Right lobe of liver (tissue), 4 donors: ENCODE data around the genes ZNF611, ERVV-2, ZNF677 and LILRA5.

- PRO-cap, 4 experiments, result no peak in any of the 4 experiments
- RAMPAGE, long total RNA, 2 experiments, result no peak in any of the 2 experiments
Measured at GRCh38 chr19:52715638-52716276, 19.1 kb downstream of the ZNF611 start.

- PRO-cap, 4 experiments, result peak in 4 of 4 experiments; most common plus-strand start chr19:52735164 (in 2); most common minus-strand start chr19:52735044 (in 4)
- RAMPAGE, long total RNA, 2 experiments, result no peak in any of the 2 experiments
Measured at GRCh38 chr19:52734915-52735329, at the start of gene ZNF611. TSS of gene ZNF611 (minus strand) at chr19:52735044.

DNA sequence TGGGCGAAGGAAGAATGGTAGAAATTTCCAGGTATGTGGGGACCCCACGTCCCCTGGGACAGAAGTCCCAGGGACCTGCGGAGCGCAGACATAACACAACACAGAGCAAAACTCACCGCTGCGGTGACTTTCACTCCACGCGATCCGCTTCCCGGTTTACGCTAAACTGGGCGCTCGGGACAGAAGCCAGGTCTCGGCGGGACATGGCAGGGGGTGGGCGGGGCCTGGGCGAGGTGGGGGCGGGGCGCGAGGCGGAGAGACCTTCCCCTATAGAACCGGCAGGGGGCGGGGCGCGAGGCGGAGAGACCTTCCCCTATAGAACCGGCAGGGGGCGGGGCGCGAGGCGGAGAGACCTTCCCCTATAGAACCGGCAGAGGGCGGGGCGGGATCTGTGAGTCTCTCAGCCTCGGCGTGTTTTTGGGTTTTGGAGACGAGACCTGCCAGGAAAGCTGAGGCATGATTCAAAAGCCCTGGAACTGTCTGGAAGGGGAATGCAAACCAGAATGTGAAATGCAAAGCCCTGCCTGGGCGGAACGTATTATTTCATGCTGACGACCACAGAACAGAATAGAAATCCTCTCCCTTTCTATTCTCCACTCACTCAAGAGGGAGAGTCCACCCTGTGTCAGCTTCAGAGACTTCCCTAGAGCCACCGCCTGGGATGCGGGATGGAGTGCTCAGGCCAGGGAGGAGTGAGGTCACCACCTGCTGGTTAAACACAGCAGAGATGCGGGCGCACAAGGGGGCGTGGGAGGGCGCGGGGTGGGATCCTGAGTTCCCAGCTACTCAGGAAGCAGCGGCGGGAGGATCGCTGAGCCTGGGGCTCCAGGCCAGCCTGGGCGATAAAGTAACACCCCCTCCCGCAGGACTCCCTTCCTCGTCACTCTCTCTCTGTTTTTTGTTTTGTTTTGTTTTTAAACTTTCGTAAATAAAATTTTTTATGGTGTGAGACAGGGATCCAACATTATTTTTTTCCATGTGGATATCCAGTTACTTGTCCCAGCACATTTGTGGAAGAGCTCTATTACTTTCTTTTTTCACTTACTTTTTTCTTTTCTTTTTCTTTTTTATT is 20.0 kb upstream of the ERVV-1 start:
- PRO-cap, 4 experiments, result peak in 4 of 4 experiments; most common minus-strand start position 158 of the sequence (in 4)
- RAMPAGE, long total RNA, 2 experiments, result start-site peak on the minus strand in 1 of 2 experiments, centred at position 192 of the sequence, 8 reads per replicate

DNA sequence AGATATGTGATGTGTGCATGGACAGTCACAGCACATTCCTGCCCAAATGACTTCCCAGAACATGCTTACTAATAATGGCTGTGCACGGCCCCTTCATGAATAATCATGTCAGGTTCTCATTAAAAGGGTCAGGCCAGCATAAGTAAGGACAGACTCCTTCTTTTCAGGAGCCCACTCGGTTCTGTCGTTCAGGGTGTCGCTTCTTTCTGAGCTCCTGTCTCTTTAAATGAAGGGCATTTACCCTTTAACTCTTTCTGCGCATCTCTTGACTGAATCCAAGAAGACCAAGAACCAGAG is at the start of gene ERVV-2:
ERVV-2 (plus strand) TSS at position 151 of the 297 bp plus-strand sequence.
- PRO-cap, 4 experiments, result no peak in any of the 4 experiments
- RAMPAGE, long total RNA, 2 experiments, result no peak in any of the 2 experiments

DNA sequence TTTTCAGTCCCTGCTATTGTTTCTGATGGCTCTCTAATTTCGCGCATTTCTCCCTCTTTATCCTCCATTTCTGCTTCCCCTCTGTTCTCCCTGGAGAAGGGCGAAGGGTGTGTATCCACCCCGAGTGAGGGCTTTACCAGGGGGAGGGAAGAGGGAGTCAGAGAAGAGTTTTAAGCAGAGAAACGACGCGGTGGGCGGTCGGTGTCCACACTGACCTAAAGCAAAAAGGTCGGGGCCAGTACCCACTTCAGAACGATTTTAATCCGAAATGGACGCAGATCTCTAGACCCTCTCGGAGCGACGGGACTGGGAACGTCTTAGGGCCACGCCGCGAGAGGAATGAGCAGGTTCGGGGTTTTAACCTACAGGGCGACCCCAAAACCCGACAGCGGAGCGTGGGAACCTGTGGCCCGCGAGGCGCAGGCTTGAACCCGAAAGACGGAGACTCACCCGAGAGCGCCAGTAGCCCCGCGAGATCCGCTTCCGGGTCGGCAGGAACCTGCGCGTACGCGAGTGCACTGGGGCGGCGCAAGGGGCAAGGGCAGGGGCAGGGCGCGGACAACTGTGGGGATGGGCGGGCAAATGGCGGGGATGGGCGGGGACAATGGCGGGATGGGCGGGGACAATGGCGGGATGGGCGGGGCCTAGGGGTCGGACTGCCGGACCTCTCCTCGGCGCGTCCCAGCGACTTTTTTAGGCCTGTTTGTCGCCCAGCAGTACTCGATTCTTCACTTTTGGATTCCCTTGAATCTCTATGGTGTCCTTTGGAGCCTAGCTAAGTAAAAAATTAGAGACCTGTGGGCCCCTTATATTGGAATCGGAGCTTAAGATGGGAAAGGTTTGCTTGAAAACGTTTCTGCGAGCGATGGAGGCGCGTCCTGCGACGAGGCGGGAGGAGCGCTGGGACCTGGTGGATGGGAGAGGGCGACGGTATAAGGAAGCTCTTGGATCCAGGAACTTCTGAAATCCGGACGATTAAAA is at the start of gene ZNF677:
ZNF677 (minus strand) TSS at position 490 of the 981 bp plus-strand sequence.
- PRO-cap, 4 experiments, result peak in 4 of 4 experiments; most common plus-strand start position 625 of the sequence (in 4); most common minus-strand start position 427 of the sequence (in 2)
- RAMPAGE, long total RNA, 2 experiments, result start-site peak on the minus strand in 1 of 2 experiments, centred at position 480 of the sequence, 5 reads per replicate

- PRO-cap, 4 experiments, result no peak in any of the 4 experiments
- RAMPAGE, long total RNA, 2 experiments, result no peak in any of the 2 experiments
Measured at GRCh38 chr19:53432131-53433008, 586 bp downstream of the ZNF761 start.

- PRO-cap, 4 experiments, result no peak in any of the 4 experiments
- RAMPAGE, long total RNA, 2 experiments, result no peak in any of the 2 experiments
Measured at GRCh38 chr19:53498089-53498765, 30.7 kb downstream of the ZNF813 start.

DNA sequence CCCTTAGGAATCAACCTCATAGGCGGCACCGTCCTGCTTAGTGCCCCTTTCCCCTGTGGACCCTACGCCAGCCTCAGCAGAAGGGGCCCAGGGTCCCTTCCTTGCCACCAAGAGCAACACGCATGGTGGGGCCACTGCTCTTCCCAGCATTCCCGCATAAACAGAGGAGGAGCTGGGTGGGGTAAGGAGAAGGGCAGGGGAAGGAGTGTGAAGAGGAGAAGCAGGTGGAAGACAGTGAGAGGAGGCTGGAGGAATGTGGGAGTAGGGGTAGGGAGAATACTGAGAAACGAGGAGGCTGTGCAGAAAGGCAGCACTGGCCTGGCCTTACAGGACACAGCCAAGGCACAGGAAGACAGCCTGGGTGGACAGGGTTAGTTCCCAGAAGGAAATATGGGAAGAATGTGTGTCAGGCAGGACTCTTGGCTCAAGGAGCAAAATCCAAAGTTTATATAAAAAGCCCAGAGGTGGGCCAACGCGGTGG is 44.0 kb downstream of the ZNF331 start:
- PRO-cap, 4 experiments, result no peak in any of the 4 experiments
- RAMPAGE, long total RNA, 2 experiments, result no peak in any of the 2 experiments

DNA sequence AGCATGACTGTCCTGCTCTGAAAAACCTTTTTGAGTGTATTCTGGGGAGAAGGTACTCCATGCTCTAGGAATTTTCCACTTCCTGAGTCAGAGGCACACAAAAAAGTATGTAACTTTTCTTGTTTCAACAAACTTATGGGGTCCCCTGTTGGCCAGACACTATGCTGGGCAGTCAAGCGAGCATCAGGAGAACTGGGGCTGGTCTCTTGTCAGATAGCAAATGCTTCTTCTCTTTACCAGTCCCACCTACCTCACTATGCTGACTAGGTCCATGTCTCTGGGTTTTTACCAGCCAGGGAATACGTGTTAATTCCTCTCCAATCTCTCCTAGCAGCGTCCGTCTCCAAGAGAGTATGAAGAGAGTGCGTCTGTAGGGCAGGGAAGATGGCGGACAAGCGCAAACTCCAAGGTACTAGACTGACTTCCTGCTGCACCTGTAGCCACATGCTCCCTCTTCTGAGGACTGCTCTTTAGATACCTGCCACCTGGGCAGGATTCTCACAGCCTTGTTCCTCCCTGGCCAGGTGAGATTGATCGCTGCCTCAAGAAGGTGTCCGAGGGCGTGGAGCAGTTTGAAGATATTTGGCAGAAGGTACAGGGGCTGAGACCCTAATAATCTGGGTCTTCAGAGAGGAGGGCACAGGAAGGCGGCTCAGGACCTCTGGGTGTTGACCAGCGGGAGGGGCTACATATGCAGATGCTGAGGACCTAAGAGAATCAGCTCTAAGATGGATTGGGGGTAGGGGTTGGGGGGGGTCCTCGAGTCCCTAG is 5.2 kb downstream of the CNOT3 start:
- PRO-cap, 4 experiments, result no peak in any of the 4 experiments
- RAMPAGE, long total RNA, 2 experiments, result no peak in any of the 2 experiments

DNA sequence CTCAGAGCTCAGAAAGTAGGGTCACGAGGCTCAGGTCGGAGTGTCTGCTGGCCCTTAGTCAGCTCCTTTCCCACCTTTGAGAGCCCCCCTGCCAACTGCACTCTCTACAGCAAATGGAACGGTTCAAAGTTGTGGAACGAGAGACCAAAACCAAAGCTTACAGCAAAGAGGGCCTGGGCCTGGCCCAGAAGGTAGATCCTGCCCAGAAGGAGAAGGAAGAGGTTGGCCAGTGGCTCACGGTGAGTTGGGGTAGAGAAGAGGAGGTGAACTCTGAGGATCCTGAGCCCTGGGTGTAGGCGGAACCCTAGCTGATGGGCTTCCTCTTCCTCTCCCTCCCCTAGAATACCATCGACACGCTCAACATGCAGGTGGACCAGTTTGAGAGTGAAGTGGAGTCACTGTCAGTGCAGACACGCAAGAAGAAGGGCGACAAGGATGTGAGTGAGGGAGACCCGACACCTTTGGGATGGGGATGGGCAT is 6.4 kb downstream of the CNOT3 start:
- PRO-cap, 4 experiments, result no peak in any of the 4 experiments
- RAMPAGE, long total RNA, 2 experiments, result no peak in any of the 2 experiments

DNA sequence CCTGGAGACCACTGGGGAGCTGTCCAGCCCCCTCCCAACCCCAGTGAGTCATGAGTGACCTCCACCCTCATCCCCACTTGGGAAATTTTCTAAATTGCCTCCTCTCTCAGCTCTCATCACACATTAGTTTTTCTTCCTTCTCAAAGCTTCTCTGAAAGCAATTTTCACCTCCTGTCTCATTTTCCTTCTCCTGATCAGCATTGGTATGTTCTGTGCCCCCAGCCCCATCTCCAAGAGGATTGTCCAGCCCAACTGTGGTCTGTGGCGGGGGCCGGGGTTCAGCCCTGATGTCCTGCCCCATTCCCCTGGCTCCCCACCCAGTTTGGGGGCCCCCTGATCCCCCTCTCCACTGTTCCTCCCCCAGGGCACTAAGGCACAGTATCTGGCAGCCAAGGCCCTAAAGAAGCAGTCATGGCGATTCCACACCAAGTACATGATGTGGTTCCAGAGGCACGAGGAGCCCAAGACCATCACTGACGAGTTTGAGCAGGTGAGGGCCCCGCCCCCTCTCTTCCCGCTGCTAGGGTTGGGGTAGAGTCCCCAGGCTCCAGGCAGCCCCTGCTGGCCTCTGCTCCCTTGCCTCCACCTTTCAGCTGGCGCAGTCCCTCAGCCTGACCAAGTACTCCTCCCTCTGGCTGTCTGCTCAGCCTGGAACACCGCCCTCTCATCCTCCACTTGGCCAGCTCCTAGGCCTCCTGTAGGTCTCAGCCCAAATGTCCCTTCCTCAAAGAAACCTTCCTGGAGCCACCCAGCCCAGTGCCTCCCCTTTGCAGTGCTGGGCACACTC is 6.0 kb downstream of the LENG1 start:
- PRO-cap, 4 experiments, result peak in 3 of 4 experiments; most common plus-strand start position 479 of the sequence (in 3); most common minus-strand start position 233 of the sequence (in 1)
- RAMPAGE, long total RNA, 2 experiments, result no peak in any of the 2 experiments

- PRO-cap, 4 experiments, result no peak in any of the 4 experiments
- RAMPAGE, long total RNA, 2 experiments, result no peak in any of the 2 experiments
Measured at GRCh38 chr19:54158546-54159233, 831 bp downstream of the LENG1 start.

DNA sequence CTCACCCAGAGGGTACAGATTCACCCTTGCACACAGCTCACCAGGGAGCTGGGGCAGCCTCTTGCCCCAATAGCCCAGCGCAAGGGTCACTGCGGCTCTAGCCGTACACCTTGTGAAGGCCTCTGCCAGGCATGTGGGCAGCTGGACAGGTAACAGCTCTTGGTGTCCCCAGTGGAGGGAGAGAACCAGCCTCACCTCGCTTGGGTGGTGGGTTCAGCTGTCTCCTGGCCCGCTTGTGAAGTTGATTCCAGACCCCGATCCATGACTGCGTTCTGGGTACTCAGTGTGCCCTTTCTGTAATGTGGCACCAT is 5.9 kb downstream of the RPS9 start:
- PRO-cap, 4 experiments, result no peak in any of the 4 experiments
- RAMPAGE, long total RNA, 2 experiments, result no peak in any of the 2 experiments

DNA sequence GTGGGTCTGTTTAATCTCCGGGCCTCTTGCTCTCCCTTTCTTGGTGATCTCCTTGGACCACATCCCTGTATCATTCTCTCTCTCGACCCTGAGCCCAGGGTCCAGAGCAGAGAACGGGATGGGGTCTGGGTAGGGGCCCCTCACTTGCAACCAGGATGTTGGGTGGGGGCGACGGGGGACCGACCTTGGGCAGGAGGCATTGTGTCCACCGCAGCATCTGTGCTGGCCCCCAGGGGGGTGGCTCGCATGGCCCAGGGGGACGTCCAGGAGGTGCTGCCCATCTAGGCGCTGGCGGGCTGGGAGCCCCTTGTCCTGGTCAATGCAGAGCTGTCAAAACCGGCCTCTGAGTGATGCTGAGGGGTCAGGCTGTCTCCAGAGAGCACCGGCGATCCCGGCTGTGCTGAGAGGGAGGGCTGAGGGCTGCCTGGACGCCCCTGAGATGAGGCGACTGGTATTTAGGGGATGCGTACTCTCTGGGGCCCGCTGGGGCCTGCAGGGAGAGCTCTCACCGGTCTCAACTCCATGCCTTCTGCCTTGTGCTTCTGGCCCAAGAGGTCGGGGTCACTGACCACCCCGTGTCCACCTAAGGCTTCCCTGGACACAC is 8.4 kb downstream of the RPS9 start:
- PRO-cap, 4 experiments, result peak in 1 of 4 experiments; most common plus-strand start position 152 of the sequence (in 1)
- RAMPAGE, long total RNA, 2 experiments, result no peak in any of the 2 experiments

DNA sequence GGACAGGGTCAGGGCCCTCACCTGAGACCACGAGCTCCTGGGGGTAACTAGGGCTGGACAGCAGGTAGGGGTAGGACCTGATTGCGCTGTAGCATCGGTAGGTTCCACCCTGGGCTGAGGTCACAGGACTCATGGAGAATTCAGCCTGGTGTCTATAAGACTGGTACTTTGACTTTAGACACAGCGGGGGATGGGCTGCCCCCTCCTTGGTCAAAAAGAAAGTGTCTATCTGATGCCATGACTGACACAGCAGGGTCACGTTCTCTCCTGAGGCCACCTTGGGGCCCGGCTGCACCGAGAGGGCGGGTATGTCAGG is 2.4 kb downstream of the LILRB5 start:
- PRO-cap, 4 experiments, result no peak in any of the 4 experiments
- RAMPAGE, long total RNA, 2 experiments, result no peak in any of the 2 experiments

GRCh38 chr19:54285243-54286043 is 4.5 kb upstream of the LILRB2 start:
- PRO-cap, 4 experiments, result no peak in any of the 4 experiments
- RAMPAGE, long total RNA, 2 experiments, result no peak in any of the 2 experiments

DNA sequence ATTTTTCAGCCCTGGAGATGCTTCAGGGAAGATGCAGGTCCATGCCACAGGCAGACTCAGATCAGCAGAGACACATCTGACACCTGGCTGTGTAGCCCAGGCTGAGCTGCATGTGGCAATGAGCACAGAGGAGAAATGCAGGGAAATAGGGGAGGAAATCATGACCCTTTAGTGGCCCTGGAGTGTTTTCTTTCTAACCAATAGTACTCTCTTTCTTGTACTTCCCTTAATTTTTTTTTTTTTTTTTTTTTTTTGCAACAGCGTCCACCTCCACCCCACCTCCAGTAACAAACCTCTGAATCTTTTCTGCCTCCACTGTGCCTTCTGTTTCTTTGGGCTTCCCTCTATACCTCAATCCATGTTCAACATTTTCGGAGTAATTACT is at the start of gene LILRA5:
LILRA5 (minus strand) TSS at position 139 of the 385 bp plus-strand sequence.
- PRO-cap, 4 experiments, result peak in 3 of 4 experiments; most common minus-strand start position 120 of the sequence (in 2)
- RAMPAGE, long total RNA, 2 experiments, result start-site peak on the minus strand in 2 of 2 experiments, centred at positions 123 to 137 of the sequence, 20 to 25 reads per replicate

DNA sequence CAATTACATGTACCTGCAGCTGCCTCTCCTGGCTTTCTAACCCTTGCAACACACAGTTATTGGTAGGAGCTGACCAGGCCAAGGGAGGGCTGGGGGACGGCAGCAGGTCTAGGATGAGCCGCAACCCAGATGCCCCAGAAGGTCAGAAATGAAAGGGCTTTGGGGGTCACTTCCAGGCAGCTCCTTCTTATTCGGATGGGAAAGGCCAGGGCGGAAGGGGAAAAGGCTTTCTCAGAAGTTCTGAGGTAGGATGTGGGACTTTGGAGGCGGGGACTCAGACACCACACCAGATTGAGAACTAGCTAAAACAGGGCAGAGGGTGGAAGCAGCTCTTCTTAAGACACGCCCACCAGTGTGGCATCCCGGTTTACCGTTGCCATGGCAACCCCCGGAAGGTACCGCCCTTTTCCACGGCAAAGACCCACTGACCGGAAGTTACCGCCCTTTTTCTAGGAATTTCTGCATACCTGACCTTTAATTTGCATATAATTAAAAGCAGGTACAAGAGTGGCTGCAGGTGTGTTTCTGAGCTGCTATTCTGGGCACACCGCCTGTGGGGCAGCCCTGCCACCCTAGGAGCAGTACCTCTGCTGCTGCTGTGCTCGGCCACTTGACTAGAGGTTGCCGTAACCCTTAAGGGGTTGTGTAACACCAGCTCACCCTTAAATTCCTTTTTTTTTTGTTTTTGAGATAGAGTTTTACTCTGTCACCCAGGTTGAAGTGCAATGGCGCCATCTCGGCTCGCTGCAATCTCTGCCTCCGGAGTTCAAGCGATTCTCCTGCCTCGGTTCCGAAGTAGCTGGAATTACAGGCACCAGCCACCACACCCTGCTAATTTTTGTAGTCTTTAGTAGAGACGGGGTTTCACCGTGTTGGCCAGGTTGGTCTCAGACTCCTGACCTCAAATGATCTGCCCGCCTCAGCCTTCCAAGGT is 3.9 kb upstream of the LILRA5 start:
- PRO-cap, 4 experiments, result peak in 1 of 4 experiments; most common minus-strand start position 285 of the sequence (in 1)
- RAMPAGE, long total RNA, 2 experiments, result no peak in any of the 2 experiments

GRCh38 chr19:54336222-54337015 is 2.5 kb downstream of the LILRA4 start:
- PRO-cap, 4 experiments, result peak in 1 of 4 experiments; most common plus-strand start chr19:54336709 (in 1); most common minus-strand start chr19:54336489 (in 1)
- RAMPAGE, long total RNA, 2 experiments, result no peak in any of the 2 experiments

DNA sequence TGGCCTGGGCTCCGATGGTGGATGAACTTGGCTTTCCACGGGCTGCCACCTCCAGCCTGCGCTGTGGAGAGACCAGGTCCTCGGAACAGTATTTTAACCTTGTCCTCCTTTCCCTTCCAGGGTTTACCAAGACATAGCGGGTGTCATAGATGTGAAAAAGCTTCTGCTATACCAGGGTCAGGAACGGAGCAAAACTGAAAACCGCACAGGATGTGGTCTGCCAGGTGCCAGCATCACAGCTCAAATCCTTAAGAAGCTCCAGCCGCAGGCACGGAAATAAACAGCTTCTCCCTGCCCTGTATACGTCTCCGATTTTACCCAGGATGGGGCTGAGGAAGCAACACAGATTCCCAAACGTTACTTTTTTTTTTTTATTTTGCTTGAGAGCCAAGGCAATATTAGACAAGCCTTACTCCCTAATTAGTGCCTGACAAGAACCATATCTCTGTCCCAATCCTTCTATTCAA is 5.7 kb upstream of the LAIR1 start:
- PRO-cap, 4 experiments, result no peak in any of the 4 experiments
- RAMPAGE, long total RNA, 2 experiments, result no peak in any of the 2 experiments